Hair follicle dermal papilla cell (primary cell): Measurements from ENCODE around the gene TAB2.

GRCh38 chr6:147308418-147309218, 104.4 kb downstream of the STXBP5 start:
- CAGE, long polyA plus RNA: no peak

- CAGE, long polyA plus RNA: no peak
Observed at GRCh38 chr6:147367730-147368739, 140.5 kb upstream of the SAMD5 start.

DNA sequence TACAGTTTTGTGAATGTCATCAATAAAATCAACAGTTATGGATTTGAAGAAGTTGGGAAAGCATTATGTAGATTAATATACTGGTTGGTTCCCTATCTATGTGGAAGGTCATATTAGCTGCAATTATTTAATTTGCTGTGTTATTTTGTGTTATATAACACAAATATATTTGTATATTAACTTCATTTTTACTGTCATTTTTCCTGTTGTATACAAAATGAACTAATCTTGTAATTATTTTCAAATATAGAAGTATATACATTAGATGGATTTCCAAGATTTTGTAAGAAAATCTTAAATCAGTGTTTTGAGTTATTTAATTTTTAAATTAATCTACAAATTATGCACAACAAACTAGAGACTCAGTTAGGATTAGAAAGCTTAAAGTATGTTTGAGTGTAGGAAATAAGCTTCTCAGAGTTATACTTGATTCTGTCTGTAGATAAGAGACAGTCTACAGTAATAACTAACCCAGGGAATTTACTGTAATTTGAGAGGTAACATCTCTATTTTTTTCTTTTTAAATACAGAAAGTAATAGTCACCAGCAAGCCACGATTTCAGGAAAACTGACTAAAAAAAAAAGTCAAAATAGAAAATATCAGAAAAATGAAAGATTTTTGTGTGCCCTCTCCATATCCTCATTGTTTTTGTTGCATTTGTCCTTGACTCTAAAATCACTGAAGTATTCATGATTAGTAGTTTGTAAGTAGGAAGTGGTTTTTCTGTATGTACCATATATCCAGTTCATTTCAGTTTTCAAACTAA, 121.6 kb upstream of the SAMD5 start:
- CAGE, long polyA plus RNA: no peak

DNA sequence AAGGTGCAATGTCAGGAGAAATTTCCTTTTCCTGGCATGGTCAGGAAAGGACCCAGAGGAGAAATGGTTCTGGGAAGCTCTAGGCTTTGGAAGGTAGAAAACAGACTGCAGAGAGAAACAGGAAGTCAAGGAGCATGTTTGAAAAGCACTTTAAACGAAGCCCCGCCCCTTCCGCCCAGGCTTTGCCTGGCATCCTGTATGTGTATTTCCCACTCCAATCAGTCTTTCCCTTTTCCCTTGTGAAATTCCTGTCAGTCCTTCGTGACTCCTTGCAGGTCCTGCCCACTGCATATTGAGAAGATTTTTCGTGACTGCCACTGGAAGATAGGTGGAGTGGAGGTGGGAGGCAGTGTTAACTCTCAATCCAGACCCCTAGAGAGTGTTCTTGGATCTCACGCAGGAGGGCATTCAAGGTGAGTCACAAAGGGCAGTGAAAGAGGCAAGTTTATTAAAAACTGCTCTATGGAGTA, 320.9 kb upstream of the SASH1 start:
- CAGE, long polyA plus RNA: no peak

- CAGE, long polyA plus RNA: no peak
Observed at GRCh38 chr6:148471657-148472761, 129.4 kb downstream of the SASH1 start.

GRCh38 chr6:148473936-148474443, 131.4 kb downstream of the SASH1 start:
- CAGE, long polyA plus RNA: no peak

DNA sequence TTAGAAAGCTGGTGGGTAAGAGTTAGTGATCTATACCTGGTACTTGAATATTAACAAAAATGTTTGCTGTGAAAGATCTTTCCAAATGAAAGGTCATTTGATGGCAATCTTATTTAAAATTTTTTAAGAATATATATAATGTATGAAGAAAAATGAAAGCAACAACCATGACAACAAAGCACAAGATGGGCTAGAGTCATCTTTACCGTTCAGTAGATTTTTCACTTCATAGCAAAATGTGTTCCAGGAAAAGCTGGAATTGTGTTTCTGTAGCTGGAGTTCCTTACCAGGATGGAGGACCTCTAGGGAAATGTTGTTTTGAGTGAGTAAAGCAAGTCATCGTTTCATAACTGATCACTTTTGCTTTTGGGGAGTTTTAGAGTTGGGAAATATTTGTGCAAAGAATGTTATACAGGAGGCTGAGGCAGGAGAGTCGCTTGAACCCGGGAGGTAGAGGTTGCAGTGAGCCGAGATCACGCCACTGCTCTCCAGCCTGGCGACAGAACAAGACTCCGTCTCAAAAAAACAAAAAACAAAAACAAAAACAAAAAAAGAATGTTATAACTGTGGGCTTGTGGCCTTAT, 151.6 kb downstream of the SASH1 start:
- CAGE, long polyA plus RNA: no peak

DNA sequence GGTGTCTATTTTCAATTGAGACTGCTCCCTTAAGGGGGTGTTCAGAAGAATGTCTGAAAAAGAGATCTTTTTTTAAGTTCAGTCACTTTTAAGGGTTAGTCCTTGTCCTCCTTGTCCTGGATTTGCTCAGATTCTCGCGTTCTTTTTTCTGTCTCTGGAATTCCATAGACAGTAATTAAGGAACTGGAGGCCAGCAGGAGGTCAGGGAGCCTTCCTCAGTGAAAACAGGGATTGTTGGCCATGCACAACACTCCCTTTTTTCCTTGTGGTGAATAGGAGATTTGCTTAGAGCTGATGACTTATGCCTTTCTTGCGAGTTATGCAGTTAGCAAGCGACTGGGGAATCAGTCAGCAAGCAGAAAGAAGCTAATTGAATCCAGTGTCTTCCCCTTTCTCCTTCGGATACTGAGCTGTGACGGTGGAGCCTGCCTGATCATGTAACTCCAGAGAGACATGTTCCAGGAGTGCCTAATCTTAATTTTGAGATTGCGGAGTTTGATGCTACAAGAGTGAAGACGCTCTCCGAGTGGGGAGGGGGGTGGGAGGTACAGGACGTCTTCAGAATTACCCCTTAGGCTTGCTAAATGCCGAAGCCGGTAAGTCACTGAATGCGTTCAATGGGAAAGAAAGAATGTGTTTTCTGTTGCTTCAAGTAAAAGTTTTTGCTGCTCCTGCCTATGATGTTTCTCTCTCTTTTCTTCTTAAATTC, 165.8 kb downstream of the SASH1 start:
- CAGE, long polyA plus RNA: no peak

DNA sequence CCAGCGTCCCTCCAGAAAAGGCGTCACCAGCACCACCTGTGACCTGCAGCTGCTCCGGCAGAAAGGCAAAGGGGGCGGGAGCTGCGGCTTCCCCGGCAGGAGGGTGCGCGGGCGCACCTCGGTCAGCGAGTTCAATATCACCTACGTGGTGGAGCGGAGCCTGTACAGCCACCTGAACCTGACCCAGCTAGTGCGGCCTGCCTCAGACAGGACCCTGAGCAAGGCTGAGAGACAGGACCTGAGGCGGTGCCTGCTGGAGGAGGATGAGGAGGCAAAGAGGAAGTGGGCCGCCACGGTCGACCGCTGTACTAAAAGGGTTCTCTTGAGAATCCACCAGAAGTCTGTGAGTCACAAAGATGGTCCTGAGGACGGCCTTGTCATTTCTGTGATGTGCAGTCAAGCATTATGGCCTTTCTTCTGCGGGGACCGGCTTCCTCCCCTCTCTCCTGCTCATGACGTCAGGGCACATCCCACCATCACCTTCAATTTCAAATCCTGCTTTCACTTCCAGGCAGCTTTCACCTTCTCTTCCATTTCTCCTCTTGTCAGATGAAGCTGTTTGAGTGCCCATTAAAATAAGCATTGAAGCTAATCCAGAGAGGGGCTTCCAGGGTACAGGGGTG, 177.5 kb downstream of the SASH1 start:
- CAGE, long polyA plus RNA: no peak

GRCh38 chr6:148524738-148525420, 182.2 kb downstream of the SASH1 start:
- CAGE, long polyA plus RNA: no peak

DNA sequence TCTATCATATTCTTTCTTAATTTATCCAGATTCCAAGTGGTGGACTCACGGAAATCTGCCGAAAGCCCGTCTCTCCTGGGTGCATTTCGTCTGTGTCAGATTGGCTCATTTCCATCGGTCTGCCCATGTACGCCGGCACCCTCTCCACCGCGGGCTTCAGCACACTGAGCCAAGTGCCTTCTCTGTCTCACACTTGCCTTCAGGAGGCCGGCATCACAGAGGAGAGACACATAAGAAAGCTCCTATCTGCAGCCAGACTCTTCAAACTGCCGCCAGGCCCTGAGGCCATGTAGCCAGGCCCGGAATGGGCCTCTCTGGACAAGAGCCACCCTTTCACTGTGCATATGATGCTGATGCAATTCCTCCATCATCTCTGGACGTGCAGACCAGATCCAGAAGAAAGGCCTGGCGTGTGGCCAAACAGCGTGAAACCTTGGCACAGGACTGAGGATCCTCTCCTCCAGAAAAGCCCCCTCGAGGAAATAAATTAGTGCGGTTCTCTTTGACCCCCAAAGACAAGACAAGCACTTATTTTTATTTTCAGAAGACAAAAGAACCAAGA, 198.5 kb upstream of the UST start:
- CAGE, long polyA plus RNA: no peak

DNA sequence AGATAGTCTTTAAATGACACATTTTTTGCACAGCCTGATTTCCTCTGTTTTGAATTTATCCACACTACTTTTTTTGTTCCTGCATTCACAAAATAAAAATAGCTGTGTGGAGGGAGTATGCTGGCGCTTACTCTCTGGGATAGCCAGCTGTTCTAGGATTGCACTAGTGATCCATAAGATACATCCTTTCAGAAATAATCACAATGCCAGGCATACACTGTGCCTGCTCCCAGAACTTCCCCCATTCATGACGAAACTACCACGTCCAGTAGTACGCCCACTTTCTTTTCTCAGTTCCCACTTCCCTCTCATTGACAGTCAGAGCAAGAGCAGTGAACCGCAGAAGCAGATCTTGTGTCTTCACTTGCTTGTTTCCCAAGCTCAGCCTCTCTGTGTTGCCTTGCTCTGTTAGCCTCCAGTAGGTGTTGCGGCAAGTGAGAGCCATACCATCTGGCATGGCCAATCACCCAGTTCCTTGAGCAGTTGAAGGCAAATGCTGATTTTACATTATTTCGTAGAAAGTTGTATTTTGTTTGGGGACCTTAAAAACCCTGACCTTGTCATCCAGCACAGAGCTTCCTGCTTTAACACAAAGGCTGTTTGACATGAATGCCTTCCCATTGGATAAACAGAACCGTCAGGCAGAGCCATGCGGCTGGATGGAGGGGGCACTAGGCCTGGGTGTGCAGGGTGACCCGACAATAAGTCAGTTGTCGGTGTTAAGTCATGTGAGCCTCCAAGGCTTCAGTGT, 11.7 kb downstream of the UST start:
- CAGE, long polyA plus RNA: no peak

DNA sequence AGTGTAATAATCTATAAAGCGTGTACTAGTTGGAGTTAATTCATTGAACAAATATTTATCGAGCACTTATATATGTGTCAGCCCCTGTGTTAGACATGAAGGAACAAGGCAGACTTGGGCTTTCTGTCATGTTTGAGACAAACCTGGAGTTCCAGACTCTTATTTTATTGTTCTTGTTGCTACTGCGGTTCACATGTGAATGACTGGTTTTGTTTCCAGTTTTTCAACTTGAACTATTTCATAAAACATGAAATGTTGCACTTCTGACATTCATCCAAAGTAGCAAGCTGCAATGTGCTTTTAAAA, 205.6 kb downstream of the UST start:
- CAGE, long polyA plus RNA: no peak

DNA sequence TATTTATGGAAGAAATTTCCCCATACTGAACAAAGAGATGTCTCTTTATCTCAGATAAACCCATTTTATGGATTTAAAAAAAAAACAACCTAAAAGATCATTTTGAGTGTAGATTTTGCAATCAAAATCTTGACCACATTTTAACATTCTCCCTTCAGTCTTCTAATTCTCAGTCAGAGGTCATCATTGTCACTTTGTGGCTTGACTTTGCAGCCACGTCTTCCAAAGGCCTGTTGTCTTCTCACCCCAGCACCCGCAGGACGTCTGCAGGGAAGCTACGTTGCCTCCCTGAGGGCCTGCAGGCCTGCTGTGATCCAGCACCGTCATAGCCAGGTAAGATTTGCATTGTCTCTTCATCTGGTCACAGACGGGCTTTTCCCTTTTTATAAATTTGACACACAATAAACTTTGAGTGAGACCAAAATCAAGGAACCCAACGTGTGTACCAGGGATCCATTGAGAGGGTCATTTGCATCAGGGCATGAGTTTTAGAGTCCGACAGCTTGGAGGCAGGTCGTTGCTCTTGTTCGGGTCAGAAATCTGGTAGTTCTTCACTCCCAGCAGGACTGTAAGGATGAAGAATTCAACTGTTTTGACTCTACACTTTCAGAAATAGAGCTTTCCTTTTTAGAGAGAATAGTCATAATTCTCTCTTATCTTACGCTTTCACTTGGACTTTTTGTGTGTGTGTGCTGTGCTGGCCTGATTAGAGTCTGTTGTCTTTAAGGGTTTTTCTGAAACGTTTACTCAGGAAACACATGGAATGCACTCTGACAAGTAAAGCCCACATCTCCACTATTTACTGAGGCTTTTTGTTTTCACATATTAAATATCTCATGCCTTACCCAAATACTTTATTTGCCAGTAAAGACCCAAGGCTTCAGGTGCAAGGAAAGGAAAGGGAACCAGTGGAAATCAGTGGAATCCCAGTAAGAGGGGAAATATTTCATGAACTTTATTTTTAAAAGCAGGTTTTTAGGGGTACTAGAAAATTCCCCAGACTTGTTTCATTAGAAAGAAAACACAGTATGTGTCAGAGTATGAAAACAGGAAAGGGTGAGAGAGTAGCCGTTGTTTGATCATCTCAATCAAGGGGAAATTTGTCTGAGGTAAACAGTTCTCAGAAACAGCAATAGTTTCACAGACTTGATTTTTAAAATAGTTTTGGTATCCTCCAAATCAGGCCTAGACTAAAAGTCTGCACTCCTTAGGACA, 177.1 kb upstream of the TAB2 start:
- CAGE, long polyA plus RNA: no peak

GRCh38 chr6:149169916-149170231, 147.6 kb upstream of the TAB2 start:
- CAGE, long polyA plus RNA: no peak

DNA sequence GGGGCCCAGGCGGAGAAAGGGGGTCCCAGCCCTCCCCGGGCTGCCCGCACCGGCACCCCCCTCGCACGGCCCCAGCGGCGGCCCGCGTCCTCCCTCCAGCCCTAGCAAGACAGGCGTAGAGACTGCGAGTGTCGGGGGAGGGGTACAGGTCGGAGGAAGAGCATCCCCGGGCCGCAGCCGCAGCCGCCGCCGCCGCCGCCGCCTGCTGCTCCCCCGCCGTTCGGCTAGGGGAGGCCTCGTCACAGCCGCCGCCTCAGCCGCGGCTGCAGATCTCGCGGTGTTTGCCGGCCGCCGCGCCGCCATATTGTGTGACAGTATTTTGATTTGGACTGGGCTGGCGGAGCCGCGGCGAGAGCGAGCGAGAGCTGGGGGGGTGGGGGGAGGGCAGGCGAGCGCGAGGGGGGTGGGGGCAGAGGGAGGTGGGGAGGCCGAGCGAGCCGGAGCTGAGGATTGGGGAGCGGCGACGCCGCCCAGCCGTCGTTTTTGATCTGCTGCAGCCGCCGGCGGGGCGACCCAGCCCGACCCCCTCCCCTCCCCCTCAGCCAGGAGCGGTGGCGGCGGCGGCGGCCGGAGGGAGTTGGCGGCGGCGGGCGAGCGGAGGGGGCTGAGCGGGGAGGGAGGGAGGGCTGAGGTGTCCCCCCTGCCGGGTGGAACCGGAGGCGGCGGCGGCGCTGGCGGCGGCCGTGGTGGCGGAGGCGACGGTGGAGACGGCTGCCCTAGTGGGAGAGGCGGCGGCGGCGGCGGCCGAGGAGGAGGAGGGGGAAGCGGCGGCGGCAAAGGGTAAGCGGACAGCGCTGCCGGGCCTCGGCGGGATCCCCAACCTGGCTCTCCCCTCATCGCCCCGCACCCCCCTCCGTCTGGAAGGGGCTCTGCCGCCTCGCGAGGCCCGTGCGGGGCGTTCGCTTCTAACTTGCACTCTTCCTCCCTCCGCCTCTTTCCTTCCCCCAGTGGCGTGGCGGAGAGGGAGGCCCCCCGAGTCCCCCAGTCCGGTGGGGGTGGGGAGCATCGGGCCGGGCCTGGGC, at the start of gene TAB2:
Gene TAB2, plus strand, starts transcription at position 477 of the 1,022 bp plus-strand sequence.
- CAGE, long polyA plus RNA: no peak

DNA sequence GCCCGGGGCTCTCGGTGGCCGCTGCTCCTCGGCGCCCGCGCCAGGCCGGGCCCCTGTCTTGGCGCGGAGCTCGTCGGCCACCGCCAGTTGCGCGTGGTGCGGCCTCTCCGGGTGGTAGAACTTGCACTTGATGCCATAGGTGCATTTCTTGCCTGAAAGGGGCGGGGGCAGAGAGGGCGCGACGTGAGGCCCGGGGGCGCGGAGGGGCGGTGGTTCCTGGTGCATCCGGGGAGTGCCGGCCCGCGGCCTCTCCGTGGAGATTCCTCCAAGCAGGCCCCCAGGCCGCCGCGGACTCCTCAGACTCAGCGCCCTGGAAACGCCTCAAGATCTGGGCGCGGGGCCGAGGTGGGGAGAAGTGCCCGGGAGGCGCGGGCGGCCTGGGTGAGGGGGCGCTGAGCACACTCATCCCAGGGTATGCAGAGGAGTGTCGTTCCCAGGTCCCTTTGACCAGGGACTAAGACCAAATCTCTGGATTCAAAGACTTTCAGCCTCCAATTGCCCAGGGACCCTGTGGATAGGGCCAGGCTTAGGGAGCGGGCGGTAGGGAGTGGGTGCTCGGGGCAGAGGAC, 33.4 kb downstream of the ZC3H12D start:
- CAGE, long polyA plus RNA: no peak

DNA sequence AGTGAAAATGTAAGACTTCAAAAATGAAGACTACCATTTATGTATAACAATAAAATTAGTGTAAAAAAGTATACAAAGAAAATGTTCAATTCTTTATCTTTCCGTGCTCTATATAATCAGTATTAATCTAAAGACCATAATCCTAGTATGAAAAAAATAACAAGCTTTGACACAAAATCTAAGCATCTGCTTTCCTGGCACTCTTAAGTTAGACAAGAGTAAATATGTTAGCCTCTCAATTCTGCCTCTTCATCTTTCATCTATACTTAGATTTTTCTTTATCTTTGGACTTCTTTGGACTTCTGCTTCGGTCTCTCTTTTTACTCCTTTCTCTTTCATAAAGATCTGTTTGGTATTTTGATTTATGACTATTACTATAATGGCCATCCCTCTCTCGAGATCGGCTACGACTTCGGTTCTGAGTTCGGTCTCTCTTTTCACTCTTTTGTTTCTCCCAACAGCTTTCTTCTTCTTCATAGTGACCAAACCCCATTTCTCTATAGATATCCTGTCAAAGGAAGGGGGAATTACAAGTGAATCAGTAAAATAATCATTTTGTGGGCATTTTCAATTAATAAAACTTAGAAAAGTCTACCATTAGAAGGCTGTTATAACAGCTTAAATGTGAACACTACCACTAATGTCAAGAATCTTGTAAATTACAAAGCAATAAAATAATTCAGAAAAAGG, 20.5 kb upstream of the ZC3H12D start:
- CAGE, long polyA plus RNA: no peak

GRCh38 chr6:149508427-149508853, 23.6 kb upstream of the ZC3H12D start:
- CAGE, long polyA plus RNA: no peak

GRCh38 chr6:149691532-149692379, 26.1 kb downstream of the LATS1 start:
- CAGE, long polyA plus RNA: no peak